Mesenteric fat pad (tissue), 1 donor: Measurements from ENCODE around the gene CNOT1.

DNA sequence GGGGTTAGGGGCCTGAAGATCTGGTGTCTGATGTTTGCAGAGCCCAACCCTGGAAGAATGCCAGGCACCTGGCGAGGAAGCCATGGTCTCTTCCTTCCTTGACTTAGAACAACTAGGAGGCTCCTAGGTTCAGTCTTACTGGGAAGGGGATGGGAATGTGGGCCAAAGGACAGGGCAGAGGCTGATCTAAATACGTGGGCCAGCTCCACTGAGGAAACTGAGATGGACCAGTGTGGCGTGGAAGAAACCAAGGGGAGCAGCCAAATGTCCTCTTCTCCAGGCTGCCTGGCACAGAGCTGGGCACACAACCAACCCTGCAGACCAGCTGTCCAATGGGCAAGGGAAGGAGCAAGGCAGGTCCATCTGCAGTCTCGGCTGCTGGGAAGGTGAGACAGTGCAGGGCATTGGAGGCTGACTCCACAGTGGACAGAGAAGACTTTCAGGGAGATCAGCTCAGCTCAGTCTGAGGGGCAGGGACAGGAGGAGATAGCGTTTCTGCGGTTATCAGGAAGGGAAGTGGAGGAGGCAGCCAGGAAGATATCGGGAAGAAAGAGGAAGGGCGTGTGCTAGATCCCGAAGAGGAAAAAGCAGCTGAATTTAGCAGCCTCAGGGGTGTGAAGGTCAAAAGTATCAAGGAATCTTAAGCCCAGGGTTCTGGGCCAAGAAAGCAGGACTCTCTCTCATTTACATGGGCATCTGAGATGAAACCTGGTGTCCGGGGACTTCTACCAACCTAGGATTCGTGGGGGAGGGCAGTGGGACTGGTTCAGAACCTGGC lies 2.0 kb downstream of the KIFC3 start:
- PRO-cap, result no peak

DNA sequence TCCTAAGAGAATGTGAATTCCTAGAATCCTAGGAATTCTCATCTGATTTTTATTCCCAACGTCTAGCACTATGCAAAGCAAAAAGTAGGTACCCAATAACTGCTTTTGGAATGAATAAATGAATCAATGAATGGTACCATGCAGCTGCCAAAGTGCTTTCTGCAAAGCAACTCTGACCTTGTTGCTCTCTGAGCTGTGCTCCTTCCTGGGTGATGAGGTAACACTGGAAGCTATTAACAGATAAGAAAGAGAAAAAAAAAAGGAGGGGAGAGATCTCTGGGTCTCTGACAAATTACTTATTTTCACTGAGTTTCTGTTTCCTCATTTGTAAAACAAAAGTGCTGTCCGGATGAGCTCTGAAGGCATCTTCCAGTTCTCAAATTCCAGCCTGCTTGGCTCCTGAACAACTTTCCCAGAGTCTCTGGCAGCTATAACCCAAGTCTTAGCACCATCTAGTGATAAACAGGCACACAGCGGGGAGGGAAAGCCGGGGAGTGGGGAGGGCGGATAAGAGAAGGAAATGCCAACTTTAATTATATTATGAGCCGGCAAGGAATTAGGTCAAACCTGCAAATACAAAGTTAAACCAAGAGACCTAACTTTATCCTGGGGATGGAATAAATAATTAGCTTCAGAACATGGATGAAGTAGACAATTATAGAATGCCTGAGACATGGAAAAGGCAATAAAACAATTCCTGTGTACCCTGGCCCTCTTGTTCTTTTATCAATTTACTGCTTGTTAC lies 61.2 kb upstream of the KIFC3 start:
- PRO-cap, result no peak

DNA sequence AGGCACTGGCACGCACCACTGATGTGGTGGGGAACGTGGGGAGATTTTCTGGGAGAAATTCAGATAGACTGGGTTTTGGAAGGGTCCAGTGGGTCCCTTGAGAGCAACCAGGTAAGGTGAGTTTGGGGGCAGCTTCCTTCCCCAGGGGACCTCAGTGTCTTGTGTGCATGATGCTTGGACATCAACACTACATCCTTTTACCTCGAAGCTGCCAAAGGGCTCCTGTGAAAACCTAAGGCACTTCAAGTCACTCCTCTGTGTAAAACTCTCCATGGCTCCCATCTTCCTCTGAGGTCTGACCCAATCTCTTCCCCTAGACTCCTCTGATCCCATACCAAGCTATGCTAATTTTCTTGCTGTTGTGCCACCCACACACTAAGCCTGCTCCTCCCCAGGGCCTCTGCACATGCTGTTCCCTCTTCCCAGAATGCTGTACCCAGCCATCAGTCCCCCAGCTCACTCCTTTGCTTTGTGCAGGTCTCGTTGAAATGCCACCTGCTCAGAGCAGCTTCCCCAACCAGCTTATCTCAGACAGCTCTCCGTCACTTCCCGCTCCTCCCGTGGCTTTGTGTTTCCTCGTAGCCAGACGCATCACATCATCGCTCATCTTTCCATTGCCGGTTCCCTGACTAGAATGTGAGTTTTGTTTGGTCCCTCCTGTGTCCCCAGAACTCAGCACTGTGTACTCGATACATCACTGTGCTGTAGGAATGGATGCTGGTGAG lies 78.4 kb downstream of the CNGB1 start:
- PRO-cap, result no peak

- PRO-cap, result no peak
Observed at GRCh38 chr16:57935908-57936269, 35.0 kb downstream of the CNGB1 start.

DNA sequence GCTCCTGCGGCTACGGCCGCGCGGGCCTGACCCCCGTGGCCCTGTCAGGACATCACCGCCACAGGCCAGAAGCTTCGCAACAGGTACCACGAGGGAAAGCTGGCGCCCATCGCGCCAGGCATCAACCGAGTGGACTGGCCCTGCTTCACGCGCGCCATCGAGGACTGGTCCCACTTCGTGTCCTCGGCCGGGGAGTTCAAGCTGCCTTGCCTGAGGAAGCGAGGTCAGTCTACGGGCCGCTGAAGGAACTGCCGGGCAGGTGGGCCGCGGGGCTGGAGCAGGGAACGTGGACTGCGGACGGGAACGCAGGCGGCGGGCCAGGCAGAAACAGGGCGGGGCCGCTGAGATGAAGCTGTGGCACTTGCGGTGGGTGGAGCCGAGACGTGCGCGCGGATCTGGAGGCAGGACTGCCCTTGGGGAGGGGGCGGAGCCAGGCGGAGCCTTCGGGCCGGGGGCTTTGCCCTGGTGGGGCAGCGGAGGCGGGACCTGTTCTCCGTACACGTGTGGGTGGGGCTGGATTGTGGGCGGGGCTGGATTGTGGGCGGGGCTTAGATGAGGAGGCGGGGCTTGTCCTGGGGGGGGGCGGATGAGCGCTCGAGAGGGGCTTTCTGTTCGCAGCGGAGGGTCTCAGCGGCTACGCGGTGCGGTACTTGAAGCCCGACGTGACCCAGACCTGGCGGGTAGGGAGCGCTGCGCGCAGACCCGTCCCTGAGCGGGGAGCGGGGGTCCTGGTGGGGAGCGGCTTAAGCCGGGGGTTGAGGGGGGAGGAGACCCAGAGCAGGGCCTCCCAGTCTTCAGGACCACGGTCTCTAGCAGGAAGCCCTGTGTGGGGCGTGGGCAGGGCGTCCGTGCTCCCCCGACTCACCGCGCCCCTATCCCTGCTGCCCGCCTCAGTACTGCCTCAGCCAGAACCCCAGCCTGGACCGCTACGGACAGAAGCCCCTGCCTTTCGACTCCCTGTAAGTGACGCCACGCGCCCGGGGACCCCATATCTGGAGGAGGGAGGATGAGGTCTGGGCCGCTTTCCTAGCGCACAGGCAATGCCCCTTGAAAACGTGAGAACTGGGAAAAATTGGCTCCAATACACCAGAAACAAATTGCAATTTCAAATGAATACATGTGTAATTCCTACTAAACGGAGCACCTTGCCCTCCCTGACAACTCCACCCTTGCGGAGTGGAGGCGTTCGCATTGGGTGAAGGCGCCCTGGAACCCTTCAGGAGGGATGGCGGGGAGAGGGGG lies 8.7 kb downstream of the TEPP start:
- PRO-cap, result no peak

DNA sequence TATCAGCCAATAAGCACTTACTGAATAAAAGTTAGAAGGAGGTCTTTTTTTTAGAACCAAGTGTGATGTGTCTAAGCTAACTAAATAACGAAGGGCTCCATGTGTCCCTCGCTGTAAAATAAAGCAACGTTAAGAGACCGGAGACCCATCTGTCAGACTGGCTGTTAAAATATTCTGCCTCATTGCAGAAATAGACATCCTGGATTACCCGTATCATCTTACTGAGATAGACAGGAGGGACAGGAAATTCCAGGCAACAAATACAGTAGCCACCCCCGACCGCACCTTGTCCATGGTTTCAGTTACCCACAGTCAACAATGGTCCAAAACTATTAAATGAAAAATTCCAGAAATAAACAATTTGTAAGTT lies 23.4 kb upstream of the PRSS54 start:
- PRO-cap, result no peak

DNA sequence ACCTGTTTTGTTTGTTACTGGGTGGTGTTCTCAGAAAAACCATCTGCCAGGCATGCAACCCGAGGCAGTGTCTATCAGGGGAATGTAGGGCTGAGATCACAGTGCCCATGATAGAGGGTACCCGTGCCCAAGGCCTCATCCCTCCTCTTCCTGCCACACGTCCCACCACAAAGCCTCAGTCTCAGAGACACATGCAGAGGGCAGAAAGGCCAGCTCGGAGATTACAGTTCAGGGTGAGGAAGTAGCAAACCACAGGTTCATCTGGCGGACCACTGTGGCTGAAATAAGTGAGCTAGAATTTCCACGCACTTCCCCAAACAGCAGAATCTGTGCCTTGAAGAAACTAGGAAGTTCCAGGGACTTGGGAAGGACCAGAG lies 33.8 kb downstream of the GINS3 start:
- PRO-cap, result no peak

- PRO-cap, result no peak
Observed at GRCh38 chr16:58451325-58451605, 48.7 kb upstream of the NDRG4 start.

DNA sequence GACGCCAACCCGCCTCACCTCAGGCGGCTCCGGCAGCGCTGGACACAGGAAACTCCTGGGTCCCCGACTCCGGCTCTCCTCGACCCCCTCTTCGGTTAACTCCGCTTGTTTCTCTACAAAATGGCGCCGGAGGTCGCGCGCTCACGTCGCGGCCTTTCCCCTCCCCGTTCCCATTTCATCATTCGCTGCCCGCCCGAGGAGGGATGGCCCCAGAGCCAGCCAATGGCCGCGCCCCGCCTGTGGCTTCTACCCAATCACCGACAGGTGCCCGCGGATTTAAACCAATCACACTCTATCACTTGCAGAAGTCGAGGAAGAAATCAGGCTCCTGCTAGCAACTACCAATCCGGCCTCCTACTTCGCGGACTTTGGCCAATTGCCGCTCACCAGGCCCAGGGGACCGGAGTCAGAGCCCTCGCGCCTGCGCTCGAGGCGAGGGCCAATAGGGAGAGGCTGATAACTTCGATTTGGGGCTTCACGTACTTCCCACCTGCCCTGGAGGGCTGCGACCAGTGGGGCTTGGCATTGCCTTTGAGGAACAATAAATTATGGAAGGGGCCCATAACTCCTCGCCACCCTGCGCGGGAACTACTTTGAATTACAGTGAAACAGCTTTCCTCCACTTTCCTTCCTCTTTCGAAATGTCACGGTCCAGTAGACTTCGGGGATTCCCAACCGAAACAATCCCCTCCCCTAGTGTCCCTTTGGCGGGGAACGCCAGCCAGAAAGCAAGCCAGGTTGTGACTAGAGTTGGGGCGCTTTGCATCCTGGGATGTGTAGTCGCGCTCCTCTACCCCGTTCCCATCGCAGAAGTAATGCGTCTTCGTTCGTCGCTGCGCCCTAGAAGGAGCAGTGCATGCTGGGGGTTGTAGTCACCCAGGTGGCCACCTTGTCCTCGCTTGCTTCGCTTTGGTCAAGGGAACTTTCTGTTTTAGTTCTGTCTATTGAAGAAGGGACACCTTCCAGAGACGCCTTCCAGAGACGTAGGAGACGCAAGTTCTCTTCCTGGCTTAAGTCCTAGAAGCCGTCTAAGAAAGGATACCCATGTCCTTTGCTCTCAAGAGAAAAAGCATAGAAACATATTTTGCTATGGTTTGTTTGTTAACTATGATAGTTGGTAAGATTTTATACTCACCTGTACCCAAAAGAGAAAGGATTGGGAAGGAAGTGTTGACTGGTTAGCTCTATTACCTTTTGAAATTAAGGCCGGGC lies at the start of gene CNOT1:
TSS of gene CNOT1 (minus strand) at position 117 of the 1,212 bp plus-strand sequence.
- PRO-cap, result bidirectional peak, plus-strand start at position 371 of the sequence, minus-strand start at position 177 of the sequence; unidirectional peak, minus-strand start at position 642 of the sequence

- PRO-cap, result no peak
Observed at GRCh38 chr16:60573345-60573803, 1462.9 kb downstream of the CDH8 start.

DNA sequence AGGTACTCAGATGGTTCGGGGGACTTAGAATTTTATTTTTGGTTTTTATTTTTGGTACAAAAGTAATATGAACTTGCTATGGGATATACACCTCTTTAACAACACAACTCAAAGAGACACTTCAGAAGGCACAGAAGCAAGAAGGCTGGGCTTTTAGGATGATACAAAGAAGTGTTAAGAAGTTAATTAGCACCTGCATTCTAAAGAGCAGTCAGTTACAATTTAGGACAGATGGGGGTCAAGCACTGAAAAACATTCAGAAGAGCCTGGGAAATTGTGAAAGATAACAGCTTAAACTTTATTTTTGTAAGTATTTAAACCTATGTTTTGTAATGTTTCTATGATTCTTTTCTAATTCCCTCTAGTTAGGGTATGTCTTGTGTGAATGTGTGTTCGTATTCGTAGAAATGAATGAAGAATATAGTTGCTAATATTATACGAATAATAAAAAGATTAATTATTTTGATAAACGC lies 163.4 kb downstream of the CDH8 start:
- PRO-cap, result no peak

- PRO-cap, result no peak
Observed at GRCh38 chr16:63974029-63974376, 1147.9 kb downstream of the CDH11 start.

DNA sequence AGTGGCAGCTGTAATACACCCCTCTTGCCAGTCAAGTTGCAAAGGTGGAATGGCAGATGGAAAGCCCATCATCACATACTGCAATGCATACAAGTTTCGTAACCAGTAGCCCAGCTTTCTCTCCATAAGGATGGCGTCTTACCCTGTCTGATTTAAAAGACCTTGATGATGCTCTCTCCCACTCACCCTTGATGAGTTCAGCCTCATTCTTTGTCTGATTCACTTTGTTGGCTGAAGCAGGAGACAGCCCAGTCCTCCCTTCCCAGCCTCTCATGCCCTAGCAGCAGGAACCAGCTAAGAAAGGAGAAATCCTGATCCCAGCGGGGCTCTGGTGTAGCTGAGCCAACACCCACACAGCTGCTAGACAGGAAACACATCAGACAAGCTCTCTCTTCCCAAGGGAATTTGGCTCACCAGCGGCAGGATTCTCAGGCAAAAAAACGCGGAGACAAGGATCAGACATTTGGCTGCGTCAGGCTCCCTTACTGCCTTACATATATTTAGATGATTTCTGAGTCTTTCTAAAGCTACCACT lies 211.6 kb downstream of the CDH11 start:
- PRO-cap, result no peak

DNA sequence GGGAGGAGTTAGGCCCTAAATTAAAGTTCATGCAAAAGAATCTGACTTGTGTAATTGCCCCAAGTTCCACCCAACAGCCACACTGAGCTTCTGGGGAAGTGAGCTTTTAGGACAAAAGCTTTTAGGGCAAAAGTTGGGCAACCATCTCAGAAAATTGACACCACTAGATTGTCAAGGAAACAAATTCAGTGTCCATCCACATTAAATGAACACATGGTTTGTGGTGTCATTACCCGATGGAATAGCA lies 613.0 kb upstream of the CDH11 start:
- PRO-cap, result no peak

DNA sequence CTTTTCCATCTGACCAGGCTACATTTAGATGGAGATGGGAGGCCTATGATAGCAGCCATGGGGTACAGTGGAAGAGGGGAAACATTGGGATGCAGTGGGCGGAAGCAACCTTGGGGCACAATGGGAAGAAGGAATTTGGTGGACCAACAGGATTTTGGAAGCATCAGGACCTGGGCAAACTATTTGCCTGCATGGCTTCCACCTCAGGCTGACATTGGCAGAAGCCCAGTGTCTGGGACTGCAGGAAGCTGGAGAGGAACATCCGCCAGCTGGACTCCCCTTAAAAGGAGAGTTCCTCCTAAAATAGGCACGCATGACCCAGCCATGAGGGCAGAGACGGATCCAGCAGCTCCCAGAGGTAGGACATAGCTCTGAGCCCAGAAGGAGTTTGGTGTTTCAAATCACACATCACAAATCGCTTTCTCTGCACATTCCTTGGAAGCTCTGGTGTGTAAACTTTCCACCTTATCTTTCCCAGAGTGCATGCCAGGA lies 231.2 kb upstream of the CDH5 start:
- PRO-cap, result no peak

DNA sequence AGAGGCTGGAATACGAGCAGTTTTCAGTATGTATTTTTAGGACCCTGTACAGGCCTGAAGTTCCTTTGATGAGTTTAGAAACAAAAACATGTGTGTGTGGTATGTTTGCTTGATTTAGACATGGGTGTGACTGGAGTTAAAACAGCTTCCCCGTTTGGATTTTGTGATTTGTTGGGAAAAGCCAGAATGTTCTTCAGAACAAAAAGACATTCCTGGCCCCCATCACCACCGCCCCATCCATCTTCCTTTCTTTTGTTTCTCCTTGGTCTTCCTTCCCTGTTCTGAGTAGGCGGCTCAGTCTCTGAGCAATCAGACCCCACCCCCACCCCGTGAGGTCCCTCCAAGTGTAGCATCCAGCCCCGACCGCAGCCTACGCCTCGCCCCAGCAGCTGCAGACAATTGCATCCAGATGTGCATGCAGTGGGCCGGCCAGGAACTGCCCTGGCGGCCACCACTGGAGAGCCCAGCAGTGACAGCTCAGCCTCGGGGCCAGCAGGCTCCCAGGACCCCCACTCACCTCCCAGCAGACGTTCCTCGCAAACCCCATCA lies 100.0 kb upstream of the CDH5 start:
- PRO-cap, result no peak

DNA sequence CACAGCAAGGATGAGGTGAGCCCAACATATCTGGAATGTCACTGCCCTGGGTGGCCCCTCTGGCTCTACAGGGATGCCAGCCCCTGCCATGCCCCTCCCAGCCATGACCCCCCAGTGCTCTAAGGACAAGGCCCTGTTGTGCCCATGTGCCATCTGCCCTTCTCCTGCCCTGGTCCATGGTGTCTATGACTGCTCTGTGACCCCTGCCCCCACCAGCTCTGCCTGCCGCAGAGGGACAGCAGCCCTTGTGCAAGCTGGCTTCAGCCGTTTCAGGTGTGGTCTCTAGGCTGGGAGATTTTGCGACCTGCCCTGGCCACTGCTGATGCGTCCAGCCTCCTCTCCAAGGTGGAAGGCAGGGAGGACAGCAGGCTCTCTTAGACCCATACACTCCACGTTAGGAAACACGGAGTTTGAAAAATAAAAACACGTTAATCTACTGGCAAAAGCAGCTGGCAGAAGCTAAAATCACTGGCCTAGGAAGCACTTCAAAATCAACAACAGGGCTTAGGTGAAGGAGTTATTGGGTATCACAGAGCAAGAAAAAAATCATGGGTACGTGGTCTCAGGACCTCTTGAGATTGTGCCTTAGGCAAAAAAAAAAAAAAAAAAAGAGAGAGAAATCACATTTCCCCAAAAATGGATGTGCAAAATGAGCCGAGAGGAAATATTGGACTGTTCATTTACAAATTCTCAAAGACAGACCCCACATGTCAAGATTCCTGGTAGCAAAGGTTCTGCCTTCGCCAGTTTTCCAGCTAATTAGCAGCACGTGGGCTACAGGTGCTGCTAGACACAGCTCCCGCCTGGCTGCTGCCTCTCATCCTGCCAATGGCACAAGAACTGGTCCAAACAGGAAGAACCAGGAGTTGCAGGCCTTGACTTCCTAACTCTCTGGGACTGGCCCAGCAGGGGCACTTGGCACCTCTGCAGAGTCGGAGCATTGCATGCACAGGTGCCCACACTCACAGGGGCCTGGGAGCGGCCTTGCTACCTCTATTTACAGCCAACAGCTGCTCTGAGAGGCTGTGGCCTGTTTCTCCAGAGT lies 40.0 kb downstream of the TK2 start:
- PRO-cap, result no peak

DNA sequence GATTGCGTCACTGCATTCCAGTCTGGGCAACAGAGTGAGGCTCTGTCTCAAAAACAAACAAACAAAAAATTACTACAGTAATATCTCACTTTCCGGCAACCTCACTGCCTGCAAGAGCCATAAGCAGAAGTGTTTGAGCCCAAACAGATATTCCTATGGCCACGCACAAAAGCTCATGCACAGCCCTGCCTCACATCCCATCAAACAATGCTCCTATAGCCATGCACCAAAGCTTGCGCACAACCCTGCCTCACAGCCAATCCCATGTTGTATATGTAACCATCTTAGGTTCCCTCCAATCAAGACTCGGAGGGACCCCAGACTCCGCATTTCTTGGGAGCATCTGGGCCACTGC lies 37.2 kb downstream of the TK2 start:
- PRO-cap, result no peak

GRCh38 chr16:66603488-66603836 lies 1.0 kb upstream of the CMTM3 start:
- PRO-cap, result no peak

- PRO-cap, result no peak
Observed at GRCh38 chr16:66616119-66616670, 11.7 kb downstream of the CMTM3 start.